Measurements from ENCODE around the genes ACSS3, TMTC2, LRRIQ1, ALX1 and C12orf29.

- RRBS = no CpG with 5 or more reads among the region's 1 CpG
Measured at GRCh38 chr12:79798353-79798747, 107.6 kb upstream of the PAWR start.

GRCh38 chr12:79898563-79899212, 36.2 kb downstream of the PPP1R12A start:
- RRBS = no CpG with 5 or more reads among the region's 3 CpGs

- RRBS = no CpG with 5 or more reads among the region's 9 CpGs
Measured at GRCh38 chr12:79935650-79936207, 832 bp upstream of the PPP1R12A start.

GRCh38 chr12:80219308-80219903, 120.1 kb downstream of the OTOGL start:
- RRBS = no CpG with 5 or more reads among the region's 4 CpGs

GRCh38 chr12:80936130-80937412, 1.2 kb downstream of the LIN7A start:
- RRBS = 2% methylated on average over 18 of the region's 81 CpGs

DNA sequence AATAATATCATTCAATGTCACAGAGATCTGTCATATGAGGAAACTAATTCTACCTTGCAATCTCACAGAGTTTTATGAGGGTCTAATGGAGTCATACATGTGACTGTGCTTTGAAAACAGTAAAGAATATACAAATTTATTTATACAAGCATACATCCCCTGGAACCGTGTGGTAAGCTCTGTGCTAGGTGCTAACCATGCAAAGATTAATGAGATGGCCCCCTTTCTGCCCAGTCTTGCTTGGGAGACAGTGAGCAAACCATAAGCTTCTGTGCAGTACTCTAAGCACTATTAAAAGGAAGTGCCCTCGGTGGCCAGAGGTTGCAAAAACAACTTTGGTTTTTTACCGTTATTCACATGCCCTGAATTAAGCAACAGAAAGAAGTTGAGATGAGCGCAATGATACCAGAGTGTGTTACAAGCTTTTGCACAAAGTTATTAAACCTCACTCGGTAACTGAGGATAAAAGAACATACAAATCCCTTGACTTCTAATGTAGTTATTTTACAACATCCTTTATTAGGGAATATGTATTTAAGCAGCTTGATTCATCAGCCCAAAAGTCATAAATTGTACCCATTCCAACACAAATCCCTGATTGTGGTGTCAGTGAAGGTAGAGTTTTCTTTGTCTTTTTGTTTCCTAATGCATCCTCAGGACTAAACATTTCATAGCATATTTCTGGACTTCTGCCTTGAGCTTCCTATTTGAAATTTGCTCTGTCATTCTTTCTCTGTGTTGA, 1.9 kb upstream of the LIN7A start:
- RRBS = no CpG with 5 or more reads among the region's 5 CpGs

GRCh38 chr12:81077308-81078487, at the start of gene ACSS3:
TSS of gene ACSS3 (plus strand) at chr12:81078079.
- RRBS = 5% methylated on average over 11 of the region's 56 CpGs

DNA sequence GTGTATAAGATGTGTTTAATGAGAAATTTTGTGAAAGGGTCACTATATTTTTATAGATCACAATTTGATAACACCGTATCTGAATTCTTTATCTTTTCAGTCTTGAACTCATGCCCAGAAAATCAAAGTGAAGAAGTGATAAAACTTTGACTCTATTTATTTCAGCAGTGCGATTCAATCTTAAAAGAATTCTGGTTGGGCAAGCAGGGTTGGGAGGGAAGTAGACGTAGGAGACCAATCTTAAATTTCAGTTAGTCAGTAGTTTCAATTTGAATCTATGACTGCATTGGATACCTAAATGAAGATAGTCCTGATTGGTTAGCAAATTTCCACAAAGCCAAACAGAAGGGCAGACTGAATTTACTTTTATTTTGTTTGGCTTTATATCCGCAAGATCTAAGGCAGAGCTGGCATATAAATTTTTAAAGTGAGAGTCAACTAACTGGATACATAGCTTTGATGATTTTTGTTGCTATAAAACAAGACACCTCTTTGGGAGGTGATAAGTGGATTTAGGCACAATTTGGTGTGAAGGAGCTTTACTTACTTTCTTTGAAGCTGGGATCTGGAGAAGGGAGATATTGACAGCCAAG, 2.6 kb downstream of the ACSS3 start:
- RRBS = no CpG with 5 or more reads among the region's 4 CpGs

DNA sequence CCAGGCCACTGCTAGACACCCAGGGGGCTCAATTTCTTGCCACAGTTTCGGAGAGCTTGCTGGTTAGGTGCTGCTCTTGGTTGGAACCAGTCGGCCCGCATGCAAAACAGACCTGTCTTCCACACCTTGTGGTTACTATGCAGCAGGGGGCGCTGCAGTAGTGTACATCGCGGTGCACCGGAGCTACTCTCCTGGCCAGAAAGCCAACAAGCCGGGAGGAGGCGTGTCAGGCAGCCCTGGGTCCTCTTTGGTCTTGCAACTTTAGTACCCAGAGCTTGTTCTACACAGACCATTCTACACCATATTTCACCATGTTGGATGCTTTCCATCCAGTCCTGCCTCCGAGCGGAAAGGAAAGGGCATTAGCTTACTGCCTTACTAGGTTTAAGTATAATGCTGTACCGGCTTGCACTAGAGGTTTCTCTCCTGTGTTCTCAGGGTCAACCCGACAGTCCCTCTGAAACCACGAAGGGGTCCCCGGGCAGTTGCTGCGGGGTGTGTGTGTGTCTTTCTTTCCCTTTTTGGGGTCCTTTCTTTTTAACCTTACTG, 908 bp upstream of the TMTC2 start:
- RRBS = 2% methylated on average over 4 of the region's 16 CpGs

DNA sequence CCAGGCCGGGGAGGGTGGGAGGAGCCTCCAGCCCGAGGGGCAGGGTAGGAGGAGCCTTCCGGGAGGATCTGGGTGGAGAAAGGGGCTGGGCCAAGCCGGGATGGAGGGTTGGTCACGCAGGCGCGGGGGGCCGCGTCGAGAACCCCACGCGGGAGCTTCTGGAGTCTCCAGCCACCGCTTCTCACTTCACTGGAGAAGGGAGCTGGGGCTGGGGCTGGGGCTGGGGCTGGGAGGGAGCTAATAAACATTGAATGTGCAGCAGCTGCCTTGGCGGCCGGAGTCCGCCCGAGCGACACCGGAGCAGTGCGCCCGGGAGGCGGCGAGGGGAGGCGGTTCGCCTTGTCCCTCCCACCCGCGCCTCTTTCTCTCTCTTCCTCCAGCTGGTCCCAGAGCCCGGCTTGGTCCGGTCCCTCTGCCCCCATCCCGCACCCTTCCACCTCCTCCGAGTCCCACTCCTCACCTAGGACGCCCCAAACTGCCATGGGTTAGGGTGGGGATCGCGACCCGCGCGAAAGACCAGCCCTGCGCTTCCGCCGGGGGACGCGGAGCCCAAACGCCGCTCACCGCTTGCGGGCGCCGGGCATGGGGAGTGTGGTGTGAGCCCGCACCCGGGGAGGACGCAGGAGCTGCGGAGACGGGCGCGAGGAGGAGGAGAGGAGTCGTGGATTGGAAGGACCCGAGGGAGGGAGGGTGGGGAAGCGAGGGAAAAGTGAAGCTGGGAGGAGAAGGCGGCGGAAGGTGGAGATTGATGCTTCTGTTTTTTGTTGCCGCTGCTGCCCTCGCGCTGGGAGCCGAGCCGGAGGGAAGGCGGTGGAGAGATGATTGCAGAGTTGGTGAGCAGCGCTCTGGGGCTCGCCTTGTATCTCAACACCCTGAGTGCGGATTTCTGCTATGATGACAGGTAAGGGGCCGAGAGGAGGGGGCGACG, at the start of gene TMTC2:
TMTC2 (plus strand) TSS at position 138 of the 928 bp plus-strand sequence.
- RRBS = 2% methylated on average over 18 of the region's 72 CpGs

DNA sequence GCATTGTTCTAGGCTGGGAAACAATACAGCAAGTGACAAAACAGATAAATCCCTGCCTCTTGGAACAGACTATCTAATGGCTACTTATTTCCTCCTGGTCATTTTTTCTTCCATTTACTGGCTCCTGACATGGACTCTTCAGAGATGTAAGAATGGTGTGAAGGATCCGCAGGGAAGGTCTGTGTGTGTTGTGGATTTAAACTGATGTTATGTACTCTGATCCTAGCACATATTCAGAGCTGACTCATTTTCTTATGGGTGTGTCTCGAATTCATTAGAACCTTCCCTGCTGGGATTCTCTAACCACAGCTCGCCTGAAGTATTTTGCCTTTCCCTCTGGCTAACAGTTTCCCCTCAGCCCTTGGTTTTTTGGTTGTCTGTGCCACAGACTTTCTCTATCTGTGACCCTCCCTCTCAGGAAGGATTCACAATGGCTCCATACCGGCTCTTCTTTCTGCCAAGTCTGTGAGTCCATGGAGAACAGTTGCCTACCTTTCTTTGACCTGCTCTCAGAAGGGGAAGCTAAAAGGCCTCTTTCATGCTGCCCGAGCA, 53.7 kb downstream of the TMTC2 start:
- RRBS = no CpG with 5 or more reads among the region's 5 CpGs

GRCh38 chr12:85035954-85036728, at the start of gene LRRIQ1:
TSS of gene LRRIQ1 (plus strand) at chr12:85036351.
- RRBS = 2% methylated on average over 6 of the region's 23 CpGs

- RRBS = no CpG with 5 or more reads among the region's 35 CpGs
Measured at GRCh38 chr12:85279631-85280340, at the start of gene ALX1. TSS of gene ALX1 (plus strand) at chr12:85280220.

GRCh38 chr12:86712379-86712860, 456.2 kb upstream of the MGAT4C start:
- RRBS = no CpG with 5 or more reads among the region's 4 CpGs

GRCh38 chr12:88034987-88035880, at the start of gene C12orf29:
TSS of gene C12orf29 (plus strand) at chr12:88035536.
- RRBS = under 1% methylated on average over 9 of the region's 59 CpGs

- RRBS = no CpG with 5 or more reads among the region's 4 CpGs
Measured at GRCh38 chr12:88334293-88334796, 192.2 kb downstream of the TMTC3 start.

DNA sequence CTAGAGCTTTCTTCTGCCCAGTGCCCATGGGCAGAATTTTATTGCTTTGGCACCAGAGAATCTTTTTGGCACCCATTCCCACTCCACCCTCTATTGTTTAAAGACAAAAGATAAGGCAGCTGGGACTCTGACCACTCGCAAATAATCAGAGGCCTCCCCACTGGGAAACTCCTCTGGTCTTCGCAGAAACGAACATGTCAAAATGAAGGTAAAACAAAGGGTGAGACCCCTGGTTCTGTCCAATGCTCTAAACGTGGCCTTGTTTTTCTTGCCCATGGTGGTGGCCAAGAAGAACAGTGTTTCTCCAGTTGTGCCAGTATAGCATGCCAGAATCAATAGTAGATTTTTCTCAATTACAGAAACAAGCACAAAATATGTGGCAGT, 50.7 kb downstream of the KITLG start:
- RRBS = no CpG with 5 or more reads among the region's 4 CpGs

GRCh38 chr12:89160492-89161206, 191.7 kb downstream of the DUSP6 start:
- RRBS = no CpG with 5 or more reads among the region's 5 CpGs

- RRBS = no CpG with 5 or more reads among the region's 4 CpGs
Measured at GRCh38 chr12:89343107-89343602, 9.1 kb downstream of the DUSP6 start.

DNA sequence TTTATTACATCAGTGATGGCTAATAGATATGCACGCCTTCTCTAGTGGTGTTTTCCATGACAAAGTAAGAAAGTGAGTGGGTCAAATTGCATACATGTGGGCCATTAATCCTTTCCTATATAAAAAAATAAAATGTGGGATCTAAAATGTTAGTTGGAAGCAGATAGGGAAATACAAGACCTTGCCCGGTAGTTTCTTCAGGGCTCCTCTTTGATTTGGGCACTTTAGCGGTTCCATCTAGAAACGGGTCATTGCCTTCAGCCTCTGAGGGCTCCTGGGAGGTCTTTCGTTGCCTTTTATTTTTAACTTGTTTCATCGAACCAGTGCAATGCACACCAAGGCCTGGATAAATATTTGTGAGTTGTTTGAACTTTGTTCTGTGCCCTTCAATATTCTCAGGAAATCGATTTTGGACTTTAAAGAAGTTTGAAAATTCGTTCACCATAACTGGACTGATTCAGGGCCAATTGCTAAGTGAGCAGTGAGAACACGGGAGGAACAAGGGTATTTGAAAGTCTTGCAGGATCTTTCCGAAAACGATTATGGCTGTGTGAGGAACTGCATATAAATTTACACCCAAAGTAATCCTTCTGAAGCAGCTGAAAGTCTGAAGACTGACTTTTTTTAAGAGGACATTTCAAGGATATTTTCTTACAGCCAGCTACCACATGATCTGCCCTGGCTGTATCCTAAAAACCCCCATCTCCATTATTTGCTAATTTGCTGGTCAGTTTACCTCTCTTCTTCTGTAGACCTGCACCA, 8.2 kb downstream of the DUSP6 start:
- RRBS = no CpG with 5 or more reads among the region's 11 CpGs